ENCODE measurements around the genes ALOX12B and RNF222.

DNA sequence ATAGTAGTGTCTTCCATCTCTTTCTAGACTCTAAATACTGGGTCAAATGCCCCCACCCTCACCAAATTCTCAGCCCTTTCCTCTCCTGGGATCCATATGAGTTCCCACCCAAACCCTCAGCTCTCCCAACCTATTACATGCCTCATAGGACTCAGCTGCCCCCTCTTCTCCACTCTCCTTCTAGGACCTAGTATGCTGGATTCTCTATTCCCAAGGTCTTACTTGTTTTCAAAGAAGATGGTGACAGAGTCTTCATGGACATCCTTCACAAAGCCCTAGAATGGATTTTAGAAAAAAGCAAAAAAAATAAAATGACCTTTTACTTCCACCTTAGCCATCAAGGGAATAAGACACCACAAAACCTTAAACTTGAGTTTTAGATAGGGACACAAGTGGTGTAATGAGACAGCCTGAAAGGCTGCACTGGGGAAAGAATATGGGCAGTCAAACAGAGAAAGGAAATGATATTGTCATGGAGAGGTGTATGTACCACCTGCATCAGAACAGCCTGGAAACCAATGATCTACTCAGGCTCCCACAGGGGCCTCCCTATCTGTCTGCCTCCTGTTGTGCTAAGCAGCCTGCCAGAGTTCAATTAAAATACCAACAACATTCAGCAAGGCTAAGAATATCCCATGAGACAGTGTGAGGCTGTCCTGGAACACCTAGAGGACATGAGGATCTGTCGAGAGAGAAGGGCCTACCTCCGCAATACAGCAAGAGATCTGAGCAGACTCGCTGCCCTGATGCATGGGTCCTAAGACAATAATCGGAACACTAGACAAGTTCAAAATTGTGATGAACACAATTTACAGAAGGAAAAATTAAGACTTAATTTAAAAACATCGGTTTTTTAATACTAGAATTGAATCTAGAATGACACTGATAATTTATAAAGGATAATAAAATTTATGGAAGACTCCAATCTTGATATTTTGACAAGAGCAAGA, 8.5 kb downstream of the FXR2 start:
- PRO-cap = no peak

DNA sequence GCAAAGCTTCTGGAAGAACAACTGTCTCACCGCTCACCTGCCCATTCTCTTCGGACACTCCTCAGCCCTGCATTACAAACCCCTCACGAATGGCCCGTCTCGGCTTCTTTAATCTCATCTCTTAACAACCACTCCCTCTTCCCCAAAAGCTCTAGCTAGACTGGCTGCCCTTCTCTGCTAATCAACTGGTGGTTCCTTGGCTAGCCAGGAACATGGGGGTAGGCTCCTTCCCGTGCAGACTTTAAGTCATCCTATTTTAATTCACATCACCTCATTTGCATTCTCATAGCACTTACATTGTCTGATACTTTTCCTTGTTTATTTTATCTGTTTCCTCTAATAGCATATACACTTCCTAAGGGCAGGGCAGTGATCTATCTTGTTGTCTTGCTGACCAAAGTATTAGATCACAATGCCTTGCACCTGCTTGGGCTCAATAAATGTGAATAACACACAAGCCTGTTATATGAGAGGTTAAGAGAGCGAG, 9.9 kb downstream of the TP53 start:
- PRO-cap = unidirectional peak, minus-strand start at position 87 of the sequence

- PRO-cap = no peak
Measured at GRCh38 chr17:7767604-7768169, 50.1 kb downstream of the DNAH2 start.

DNA sequence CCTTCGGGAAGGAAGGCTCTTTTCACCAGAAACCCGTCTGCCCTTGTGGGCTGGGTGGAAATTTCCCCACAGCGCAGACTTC, 9.3 kb downstream of the KDM6B start:
- PRO-cap = no peak

GRCh38 chr17:7885747-7885997, 2.9 kb upstream of the CHD3 start:
- PRO-cap = unidirectional peak, minus-strand start at chr17:7885919

- PRO-cap = unidirectional peak, plus-strand start at chr17:7887821; unidirectional peak, plus-strand start at chr17:7887891
Measured at GRCh38 chr17:7887084-7887992, 1.3 kb upstream of the CHD3 start.

DNA sequence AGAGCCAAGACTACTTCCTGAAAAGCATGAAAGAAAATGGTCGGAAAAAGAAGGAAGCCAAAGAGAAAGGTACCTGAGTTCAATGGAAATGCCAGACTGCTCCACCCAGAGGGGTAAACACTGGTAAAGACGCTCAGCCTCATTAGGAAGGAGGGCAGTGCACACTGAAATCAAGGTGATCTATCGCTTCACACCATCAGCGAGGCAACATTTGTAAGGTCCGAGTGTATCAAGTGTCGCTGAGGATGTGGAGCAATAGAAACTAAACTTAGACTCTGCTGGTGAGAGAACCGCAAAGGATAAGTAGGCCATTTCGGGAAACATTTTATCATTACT, 23.4 kb downstream of the CNTROB start:
- PRO-cap = no peak

GRCh38 chr17:8016999-8017266, 14.5 kb downstream of the GUCY2D start:
- PRO-cap = no peak

GRCh38 chr17:8087298-8087977, at the start of gene ALOX12B:
TSS of gene ALOX12B (minus strand) at chr17:8087716.
- PRO-cap = no peak

GRCh38 chr17:8151246-8152307, 627 bp downstream of the PER1 start:
- PRO-cap = bidirectional peak, plus-strand start at chr17:8151475, minus-strand start at chr17:8151176

GRCh38 chr17:8154115-8154760, 2.0 kb upstream of the PER1 start:
- PRO-cap = bidirectional peak, plus-strand start at chr17:8154403, minus-strand start at chr17:8154253; bidirectional peak, plus-strand start at chr17:8154701, minus-strand start at chr17:8154566

DNA sequence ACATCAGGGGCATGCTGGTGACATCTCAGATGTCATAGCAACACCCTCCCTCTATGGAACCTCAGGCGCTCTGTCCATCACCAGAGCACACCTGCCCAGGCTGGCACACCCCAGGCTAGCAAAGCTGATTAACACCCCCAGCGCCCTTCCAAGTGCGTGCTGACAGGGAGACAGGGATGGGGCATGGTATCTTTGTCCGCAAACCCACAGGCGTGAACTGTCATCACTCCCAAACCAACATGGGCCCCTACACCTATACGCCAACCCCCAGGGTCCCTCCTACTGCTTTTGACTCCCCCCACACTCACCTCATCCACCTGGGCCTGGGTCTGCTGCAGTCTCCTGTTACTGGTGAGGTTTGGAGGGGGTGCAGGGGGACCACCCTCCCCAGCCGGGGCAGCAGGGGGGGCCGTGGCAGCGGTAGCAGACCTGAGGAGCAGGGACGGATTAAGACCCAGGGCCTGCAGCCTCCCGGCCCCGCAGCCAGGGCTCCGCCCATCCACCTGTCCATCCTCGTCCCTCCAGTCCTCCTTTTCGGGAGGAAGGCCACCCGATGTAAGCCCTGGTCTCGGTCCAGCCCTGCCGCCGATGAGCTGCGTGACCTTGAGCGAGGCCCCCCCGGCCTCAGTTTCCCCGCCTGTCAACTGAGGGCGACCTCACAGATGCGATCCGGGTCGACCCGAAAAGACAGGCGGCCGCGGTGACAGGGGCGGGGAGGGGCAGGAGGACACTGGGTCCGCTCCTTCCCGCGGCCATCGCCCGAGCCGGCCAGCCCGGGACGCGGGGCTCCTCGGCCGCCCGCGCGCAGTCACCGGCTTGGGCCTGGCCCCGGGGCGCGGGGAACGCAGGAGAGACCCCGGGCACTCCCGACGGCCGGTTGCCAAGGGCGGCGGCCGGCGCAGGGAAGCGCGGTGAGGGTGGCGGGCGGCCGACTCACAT, 538 bp downstream of the VAMP2 start:
- PRO-cap = unidirectional peak, plus-strand start at position 531 of the sequence

GRCh38 chr17:8249458-8249774, 327 bp downstream of the PFAS start:
- PRO-cap = bidirectional peak, plus-strand start at chr17:8249289, minus-strand start at chr17:8249544

- PRO-cap = no peak
Measured at GRCh38 chr17:8311121-8311905, 1.3 kb downstream of the ARHGEF15 start.

DNA sequence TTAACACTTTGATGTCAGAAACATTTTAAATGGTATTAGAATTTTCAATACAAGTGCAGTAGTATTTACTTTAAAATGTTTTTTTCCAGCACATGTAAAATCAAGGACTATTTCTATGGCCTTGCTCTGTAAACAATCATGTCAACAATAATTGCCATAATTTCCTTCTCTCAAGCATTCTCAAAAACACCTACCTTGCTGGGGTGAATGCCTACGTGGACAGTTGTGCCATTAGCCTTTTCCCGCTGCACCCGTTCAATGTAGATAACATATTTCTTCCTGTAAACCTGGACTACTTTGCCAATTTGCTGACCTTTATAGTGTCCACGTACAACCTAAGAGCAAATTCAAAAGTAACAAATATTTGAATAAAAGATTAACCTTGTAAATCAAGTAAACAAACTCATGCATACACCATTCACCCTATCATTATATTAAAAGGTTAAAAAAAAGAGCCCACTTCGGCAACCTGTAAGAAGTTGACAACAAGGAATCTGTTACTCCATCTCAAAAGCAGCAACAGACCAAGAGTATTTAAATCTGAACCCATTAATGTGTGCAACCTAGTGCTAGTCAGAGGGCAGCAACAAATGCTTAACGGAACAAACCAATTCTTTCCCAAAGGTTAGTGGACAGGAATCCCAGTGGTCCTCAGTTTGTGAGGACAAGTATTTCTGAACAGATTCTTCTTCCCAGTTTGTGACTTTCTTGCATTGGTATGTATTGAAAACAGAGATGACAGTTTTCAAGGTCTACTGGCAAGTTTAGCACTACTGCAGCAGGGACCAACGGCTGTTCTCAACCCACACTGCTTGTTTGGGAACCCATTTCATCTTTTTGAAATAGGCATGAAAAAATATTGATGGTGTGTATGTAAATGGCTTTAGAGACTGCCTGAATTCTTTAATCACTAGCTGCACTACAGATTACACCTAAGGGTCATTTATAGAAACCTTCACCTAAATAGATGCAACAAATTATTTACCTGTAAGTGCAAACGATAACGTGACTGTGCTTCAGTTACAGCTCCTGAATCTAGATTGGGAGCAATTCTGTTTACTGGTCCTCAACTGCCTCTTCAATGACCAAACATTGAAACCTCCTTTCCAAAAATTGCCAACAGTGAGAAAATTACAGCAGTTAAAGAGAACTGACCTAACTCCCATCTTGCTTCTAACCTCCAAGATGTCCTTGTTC, 3.0 kb downstream of the RPL26 start:
- PRO-cap = no peak

GRCh38 chr17:8397634-8398118, at the start of gene RNF222:
TSS of gene RNF222 (minus strand) at chr17:8397827.
- PRO-cap = no peak

GRCh38 chr17:8892205-8892788, 24.8 kb upstream of the PIK3R6 start:
- PRO-cap = no peak

GRCh38 chr17:8895203-8895934, 27.9 kb upstream of the PIK3R6 start:
- PRO-cap = no peak

DNA sequence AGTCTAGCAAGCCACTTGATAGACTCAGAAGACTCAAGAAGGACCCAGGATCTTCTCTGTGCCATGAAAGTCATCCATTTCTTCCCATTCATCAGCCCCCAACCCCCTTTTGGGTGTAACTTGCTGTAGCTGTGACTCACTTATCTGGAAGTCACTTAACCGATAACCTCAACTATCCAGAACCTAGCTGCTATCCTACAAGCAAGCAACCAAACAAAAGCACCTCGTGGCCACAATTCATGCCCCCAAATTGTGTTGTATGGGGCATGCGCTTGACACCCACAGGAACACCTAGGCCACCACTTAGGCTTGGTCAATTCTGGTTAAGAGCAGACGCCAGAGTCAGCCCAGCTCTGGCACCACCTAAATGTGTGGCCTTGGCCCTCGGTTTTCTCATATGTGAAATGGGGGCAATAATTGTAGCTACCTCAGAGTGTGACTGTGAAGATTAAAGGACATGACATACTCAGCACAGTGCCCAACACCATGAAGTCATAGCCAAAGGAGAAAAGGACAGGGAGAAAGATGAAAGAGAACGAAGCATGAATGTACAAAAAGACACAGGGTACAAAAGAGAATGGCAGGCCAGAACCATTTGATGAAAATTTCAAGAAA, 3.6 kb downstream of the PIK3R5 start:
- PRO-cap = no peak

GRCh38 chr17:9080517-9081097, 59.3 kb downstream of the NTN1 start:
- PRO-cap = no peak